REH cell (cell line): ENCODE results near the gene ABHD3.

DNA sequence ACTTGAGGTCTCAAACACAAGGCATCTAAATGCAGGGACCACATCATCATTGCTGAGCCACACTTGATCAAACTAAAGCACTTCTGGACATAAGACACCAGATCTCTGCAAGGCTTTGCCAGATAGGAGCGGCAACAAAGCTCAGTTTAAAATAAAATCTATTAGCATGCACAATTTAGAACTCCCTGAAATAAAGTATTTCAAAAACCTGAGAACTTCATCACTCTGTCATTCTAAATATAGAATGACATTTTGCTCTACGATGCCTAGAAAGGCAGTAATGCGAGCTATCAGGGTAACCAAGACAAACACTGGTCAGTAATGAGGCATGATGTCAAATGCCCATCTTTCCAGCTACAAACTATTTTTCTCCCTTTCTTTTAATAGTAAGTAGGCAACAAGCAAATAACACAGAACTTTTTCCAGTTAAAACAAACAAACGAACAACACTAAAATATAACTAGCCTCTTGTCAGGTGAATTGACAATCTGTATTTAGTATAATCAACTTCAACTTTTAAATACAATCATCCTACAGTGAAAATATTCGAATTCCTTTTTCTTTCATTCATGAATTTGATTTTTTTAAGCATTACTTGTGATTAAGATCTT lies 47.4 kb downstream of the FAM210A start:
- PRO-cap = no peak

DNA sequence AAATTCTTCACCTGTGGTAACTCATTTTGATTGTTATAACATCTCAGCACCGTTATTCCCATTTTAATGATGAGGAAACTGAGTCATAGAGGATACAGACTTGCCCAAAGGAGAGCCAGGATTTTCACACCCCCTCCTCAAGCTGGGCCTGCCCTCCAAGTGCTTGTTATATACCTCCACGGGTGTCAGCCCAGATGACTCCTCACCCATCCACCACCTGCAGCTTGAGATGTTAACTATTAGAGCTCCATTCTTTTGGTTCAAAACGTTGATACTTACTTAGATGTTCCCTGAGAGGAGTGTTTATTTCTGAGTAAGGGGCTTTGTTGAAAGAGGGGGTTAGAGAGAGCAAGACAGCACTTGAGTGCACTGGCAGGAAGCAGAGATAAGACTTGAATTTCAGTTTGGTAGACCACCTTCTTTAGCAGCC lies 37.1 kb downstream of the RNMT start:
- PRO-cap = no peak

- PRO-cap = no peak
Observed at GRCh38 chr18:13800973-13801488, 22.9 kb upstream of the MC5R start.

DNA sequence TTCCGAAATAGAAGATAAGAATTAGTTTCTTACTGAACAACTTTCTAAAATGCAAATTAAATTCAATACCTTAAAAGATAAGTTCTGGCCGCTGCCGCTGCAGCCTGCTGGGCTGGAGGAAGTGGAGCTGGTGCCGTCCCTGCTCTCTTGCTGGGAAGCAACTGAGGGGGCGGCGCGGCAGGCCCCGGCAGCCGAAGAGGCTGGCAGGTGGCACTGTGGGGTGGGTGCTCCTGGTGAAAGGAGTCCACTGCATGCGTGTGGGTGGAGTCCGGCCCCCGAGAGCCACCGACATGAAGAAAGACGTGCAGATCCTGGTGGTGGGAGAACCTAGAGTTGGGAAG lies 89.5 kb upstream of the ZNF519 start:
- PRO-cap = no peak

DNA sequence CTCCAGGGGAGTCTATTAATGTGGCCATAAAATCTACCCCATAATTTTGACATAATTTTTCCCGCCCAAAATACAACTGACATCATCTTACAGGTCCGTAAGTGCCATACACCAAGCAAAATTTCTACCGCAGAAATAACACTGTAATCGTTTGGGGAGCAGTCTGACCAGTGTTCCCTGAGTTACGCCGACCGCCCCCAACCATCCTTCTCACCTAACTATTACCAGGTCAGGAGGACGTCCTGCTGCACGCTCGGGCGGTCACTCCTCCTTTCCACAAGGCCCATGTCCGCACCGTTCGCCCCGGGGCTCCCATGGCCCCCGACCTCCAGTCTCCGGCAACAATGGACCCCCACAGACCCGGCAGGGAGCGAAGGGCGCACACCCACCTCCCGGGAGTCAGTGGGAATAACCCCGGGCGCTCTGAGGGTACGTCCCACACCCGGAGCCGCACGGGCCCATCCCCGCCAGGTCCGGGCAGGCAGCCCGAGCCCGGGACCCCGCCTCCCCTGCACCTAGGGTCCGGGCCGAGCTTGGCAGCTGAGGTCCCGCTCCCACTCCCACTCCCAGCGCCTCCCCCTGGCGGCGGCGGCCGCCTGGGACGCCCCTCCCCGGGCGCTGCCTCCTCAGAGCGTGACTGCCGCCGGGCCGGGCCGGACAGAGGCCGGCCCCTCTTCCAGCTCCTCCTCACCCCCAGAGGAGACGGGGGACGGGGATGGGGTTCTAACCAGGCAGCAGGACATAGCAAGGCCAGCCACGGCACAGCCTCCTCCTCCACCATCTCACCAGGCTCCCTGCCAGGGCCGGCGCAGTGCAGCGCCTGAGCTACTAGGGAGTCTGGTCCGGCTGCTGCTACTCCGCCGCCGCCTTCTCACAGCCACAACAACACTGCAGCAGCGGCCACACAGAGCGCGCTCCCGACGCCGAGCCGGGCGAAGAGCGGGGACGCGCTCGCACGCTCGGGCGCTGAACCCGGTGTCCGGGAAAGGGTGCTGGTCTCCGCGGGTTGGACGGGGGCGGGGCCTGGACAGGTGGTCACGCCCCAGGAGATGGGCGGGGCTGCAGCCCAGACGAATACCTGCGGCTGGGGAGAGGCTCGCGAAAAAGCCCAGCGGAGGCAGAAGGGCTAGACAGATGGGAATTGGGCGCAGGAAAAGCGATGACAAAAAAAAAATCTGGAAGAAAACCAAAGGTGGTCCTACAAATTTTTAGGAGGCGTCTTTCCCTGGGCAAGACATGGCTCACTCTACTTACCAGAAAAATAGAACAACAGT lies 112.5 kb downstream of the POTEC start:
- PRO-cap = no peak

DNA sequence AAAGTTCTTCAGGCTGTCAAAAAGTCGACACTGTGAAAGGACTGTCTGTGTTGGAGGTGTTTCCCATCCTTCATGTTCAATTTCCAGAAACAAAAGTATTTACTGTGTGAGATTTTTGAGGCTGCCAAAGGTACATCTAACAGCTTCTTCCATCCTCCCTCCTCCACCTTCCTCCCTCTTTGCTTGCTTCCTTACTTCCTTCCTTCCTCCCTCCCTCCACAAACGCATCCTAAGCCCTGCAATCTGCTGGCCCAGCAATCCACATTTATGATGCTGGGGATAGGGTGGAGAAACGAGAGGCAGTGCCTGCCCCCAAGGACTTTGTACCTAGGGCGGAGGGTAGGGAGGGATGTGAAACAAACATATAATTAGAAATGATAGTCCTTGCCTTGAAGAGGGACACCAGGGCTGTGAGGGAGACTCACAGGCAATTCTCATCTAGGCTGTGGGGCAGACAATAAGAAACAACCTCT lies 188.3 kb downstream of the ANKRD30B start:
- PRO-cap = no peak

DNA sequence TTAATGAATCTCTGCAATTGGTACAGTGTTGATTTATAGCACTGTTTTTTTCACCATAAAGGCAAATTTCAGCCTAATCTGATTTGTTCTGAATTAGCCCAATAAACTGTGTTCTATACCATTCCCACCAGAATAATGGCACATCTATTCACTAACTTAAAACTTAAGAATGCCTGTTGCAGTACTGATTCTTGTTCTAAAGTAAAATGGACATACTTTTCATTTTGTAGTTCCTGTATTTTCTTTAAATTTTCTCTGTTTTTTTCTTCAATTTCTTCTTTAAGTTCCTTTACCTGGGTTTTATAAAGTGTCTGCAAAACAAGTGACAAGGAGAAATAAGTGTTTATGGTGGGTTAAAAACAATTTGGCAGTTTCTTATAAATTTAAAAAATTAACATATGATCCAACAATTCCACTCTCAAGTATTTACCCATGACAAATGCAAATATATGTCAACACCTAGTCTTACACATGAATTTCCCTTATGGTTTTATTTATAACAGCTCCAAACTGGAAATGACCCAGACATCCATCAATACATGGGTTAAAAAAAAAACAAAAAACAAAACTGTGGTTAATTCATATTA lies 131.8 kb downstream of the ROCK1 start:
- PRO-cap = no peak

DNA sequence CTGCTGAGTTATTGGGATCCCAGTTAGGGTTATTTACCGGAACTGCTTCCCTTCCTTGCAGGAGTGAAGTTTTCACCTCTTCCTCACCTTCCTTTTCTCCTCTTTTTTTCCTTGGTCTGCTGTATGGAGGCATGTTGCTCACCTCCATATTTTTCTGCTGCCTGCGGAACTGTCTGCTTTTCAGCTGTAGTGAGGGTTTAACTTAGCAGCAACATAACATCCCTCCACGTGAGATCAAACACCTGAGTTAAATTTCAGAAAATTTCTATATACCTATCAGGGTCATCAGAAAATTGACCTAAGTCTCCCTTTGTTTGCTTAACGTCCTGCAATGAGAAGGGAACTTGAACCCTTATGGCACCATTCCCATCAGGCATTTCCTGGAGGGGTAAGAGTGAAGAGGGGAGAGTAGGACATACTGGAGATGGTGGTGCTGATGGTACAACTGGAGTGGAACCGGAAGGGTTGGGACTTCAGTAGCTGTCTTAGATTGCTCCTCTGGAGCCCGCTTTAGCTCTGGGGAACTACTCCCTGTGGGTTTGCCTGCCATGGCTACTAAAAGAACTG lies 32.4 kb downstream of the ROCK1 start:
- PRO-cap = no peak

GRCh38 chr18:21131697-21132288 lies 20.2 kb upstream of the ROCK1 start:
- PRO-cap = no peak

GRCh38 chr18:21682442-21683076 lies 22.0 kb downstream of the ABHD3 start:
- PRO-cap = no peak

DNA sequence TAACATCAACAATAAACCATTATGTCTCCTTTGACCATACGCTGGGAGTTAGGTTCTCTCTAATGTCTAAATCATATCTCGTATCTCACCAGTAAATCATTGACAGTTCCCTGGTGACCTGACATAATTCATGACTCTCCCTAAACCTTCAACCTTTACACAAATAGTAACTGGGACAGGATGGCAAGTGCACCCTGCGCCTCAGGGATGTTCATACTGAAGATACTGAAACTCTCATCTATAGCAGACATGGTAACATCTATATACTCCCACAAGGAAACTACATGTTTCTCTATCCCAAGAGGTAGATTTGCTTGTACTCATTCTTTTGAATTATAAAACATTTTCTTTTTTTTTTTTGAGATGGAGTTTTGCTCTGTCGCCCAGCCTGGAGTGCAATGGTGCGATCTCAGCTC lies 6.7 kb downstream of the ABHD3 start:
- PRO-cap = no peak

DNA sequence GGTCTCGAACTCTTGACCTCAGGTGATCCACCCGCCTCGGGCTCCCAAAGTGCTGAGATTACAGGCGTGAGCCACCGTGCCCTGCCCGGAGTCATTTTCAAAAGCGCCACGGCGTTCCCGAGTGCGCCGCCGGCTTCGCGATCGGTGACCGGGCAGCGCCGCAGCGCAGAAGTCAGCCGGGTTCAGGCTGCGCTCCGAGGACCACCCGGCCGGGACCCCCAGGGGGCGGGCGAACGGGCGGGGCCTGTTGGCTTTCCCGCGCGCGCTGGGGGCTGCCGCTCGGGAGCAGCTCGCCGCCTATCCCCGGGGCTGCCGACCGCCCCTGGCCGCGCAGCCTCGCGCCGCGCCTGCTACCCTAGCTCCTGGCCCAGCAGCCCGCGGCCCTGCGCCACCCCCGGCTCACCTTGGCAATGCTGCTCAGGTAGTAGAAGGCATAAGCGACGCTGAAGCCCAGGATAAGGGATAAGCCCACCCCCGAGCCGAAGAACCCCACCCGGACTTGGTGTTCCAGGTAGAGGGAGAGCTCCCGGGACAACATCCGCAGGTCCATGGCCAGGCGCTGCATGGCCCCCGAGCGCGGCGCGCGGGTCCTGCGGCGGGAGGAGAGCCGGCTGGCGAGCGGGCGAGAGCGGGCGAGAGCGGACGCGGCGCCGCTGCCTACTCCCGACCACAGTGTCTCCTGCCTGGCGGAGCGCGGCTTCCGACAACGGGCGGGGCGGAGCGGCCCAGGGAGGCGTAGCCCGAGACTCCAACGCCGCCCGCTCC lies at the start of gene ABHD3:
Gene ABHD3, minus strand, starts transcription at position 674 of the 765 bp plus-strand sequence.
- PRO-cap = bidirectional peak, plus-strand start at position 300 of the sequence, minus-strand start at position 174 of the sequence; bidirectional peak, plus-strand start outside the sequence, minus-strand start at position 674 of the sequence

GRCh38 chr18:21831231-21831903 lies 90.8 kb downstream of the MIB1 start:
- PRO-cap = no peak

- PRO-cap = no peak
Observed at GRCh38 chr18:21848981-21849482, 108.4 kb downstream of the MIB1 start.

GRCh38 chr18:21852405-21853609 lies 112.2 kb downstream of the MIB1 start:
- PRO-cap = no peak

GRCh38 chr18:22169952-22170983 lies 879 bp downstream of the GATA6 start:
- PRO-cap = no peak

GRCh38 chr18:22175879-22176368 lies 6.5 kb downstream of the GATA6 start:
- PRO-cap = no peak

DNA sequence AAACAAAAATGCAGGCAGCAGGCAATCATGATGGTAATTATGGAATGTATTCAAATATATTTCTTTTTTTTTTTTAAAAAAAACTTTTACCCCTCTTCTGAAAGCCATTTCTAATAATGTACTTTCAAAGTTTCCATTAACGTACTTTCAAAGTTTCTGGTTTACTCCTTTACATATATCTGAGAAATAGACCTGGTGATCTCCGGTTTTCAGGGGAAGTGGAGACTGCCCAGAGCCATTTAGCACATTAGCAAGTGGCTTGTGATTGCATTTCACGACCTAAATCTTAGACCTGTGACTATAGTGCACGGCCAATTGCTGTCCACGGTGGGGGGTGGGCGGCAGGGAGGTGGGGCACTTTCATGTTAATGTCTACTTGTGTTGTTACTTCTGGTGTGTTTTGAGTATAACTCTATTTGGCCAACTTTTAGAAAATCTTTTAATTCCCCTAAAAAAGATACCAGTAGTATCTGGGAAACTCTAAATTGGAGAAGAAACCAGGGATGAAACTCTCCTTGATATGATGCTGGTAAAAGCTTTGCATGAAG lies 11.3 kb downstream of the GATA6 start:
- PRO-cap = no peak

DNA sequence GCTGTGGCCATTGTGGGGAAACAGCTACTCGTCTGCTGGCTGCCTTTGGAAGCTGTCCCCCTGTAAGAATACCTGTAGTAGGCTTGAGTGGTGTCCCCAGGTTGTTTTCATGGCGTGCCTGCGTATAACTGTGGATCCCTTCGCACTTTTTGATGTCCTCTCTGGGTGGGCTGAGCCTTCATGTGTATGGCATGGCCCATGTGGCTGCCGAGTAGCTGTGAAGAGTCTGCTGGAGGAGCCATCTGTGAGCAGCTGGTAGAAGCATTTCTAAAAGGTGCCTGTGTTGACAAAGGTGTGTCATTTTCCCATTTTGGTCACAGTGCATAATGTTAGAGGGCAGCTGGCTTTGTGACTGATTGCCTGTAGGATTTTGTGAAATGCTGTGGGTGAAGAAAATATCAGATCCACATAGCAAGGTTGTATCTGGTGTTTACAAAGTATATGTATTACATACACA lies 16.3 kb downstream of the GATA6 start:
- PRO-cap = no peak

- PRO-cap = no peak
Observed at GRCh38 chr18:22322603-22322985, 95.1 kb downstream of the CTAGE1 start.